Spinal cord (tissue), 3 donors: ENCODE measurements around a stretch of chr12.

GRCh38 chr12:12476650-12477686, 85.7 kb downstream of the DUSP16 start:
- PRO-cap, result no peak
- RAMPAGE, long total RNA, result no peak

GRCh38 chr12:12558316-12559594, 3.9 kb downstream of the DUSP16 start:
- PRO-cap, result no peak
- RAMPAGE, long total RNA, result no peak

- PRO-cap, result no peak
- RAMPAGE, long total RNA, result no peak
These were observed 20.2 kb upstream of the DUSP16 start for GRCh38 chr12:12582716-12583497.

GRCh38 chr12:12720963-12721638, 3.9 kb downstream of the CDKN1B start:
- PRO-cap, result no peak
- RAMPAGE, long total RNA, result no peak

DNA sequence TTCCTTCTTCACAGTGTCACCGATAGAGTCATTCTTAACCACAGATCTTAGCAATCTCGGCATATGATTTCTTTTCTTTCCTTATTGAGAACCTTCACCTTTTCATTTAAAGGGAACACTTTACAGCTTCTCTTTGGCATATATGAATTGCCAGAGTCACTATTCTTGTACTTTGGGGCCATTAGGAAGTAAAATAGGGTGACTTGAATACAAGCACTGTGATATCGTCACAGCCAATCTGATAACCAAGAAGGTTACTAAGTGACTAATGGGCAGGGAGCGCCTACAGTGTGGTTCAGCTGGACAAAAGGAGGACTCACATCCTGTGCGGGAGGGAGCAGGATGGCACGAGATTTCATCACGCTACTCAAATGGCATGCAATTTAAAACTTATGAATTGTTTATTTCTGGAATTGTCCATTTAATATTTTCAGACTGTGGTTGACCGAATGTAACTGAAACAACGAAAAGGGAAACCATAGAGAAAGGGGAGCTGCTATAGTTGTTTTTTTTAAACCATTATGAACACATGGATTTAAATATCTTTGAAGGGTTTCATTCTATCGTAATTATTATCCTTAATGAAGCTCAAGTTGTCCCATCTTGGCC, 26.6 kb upstream of the APOLD1 start:
- PRO-cap, result no peak
- RAMPAGE, long total RNA, result no peak

- PRO-cap, result no peak
- RAMPAGE, long total RNA, result no peak
These were observed 25.2 kb downstream of the GPRC5A start for GRCh38 chr12:12916260-12917174.

DNA sequence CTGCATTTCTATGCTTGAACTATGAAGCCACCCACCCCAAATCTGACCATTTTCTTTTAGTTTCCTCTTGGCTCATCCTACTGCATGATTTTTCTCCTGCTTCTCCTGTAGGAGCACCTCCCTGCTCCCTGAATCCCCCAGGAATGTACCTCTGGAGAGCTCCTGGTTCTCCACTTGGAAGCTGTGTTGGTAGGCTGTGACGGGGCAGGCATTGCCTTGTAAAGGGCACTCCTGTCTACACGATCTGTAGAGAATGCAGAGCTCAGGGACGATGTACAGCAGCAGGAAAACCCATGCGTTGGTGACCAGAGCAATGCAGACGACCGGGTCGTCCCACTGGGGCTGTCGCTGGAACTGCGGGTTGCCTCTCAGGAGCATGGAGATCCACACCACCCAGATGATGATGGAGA, 2.6 kb downstream of the GPRC5D start:
- PRO-cap, result no peak
- RAMPAGE, long total RNA, result no peak

GRCh38 chr12:13066434-13066926, 22.3 kb downstream of the FAM234B start:
- PRO-cap, result no peak
- RAMPAGE, long total RNA, result no peak

DNA sequence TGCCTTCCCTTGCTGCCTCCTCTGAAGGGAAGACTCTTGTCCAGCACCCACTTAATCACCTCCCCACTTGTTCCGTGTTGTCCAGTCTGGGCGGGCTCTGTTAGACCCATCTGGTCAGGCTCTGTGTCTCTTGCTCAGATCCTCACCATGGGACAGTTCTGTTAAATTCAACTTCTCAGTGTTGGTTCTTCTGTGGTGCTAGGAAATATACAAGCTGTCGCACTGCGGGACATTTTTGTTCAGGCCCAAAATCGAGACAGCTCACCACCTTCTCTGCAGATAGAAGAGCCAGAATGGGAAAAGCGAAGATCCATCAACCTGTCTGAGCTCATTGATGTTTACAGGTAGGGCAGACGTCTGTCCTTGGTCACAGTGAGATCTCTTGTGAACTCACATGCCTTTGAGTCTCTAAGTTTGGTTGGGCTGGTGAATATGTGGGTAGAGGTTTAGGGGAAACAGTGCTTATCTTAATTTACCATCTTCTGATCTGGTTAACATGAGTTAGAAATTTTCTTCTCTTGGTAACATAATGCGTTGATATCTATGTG, 22.8 kb downstream of the FAM234B start:
- PRO-cap, result no peak
- RAMPAGE, long total RNA, result no peak

DNA sequence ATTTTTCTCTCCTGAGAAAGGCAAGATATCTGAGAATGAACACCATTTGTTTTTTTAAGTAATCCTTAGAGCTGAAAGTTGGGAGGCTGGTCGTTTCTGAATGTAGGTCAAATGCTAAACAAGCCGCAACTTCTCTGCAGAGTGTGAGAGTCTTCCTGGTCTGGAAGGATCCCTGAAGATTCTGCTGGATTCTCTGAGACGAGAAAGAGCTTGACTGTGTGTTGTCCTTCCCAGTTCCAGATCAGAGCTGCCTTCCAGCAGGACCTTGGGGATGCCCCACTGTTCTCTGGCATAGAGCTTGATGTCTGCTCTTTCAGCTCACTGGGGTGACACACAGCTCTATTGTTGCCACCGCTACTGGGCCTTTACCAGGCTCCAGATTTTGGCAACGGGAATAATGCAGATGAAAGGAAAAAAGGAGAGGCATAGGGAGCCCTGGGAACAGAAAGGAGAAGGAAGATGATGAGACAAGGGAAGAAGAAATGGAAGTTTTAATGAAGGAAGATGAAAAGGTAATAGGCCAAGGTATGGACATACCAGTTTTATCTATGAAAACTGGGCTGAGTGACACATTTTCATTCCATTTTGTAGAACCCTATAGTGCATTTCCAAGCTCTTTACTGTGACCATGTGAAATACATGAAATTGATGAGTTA, 608 bp downstream of the GSG1 start:
- PRO-cap, result no peak
- RAMPAGE, long total RNA, result no peak

DNA sequence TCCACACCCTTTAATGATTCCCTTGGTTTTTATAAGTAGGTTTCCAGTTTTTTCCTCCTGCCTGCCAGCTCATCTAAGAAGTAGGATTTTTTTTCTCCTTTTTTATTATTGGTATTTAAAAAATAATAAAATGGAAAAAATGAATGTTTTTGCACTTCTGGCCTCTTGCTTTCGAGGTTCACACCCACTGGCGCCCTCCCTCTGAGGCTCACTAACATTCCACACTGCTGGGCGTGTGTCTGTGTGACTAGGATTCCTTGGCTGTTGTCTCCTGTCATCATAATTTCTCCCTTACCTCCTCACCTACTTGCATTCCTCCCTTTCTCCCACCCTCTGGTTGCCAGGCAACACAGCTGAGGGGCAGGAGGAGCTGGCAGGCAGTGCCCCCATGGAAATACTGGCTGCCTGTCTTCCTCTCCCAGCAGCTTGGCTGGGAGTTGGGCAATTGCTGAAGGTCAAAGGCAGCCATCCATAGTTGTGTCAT, 24.7 kb upstream of the EMP1 start:
- PRO-cap, result no peak
- RAMPAGE, long total RNA, result no peak

- PRO-cap, result no peak
- RAMPAGE, long total RNA, result no peak
These were observed 1.8 kb upstream of the EMP1 start for GRCh38 chr12:13194637-13195192.

- PRO-cap, result no peak
- RAMPAGE, long total RNA, result no peak
These were observed 165.5 kb downstream of the EMP1 start for GRCh38 chr12:13362078-13362416.

- PRO-cap, result no peak
- RAMPAGE, long total RNA, result no peak
These were observed 153.1 kb upstream of the ATF7IP start for GRCh38 chr12:14212362-14212734.

DNA sequence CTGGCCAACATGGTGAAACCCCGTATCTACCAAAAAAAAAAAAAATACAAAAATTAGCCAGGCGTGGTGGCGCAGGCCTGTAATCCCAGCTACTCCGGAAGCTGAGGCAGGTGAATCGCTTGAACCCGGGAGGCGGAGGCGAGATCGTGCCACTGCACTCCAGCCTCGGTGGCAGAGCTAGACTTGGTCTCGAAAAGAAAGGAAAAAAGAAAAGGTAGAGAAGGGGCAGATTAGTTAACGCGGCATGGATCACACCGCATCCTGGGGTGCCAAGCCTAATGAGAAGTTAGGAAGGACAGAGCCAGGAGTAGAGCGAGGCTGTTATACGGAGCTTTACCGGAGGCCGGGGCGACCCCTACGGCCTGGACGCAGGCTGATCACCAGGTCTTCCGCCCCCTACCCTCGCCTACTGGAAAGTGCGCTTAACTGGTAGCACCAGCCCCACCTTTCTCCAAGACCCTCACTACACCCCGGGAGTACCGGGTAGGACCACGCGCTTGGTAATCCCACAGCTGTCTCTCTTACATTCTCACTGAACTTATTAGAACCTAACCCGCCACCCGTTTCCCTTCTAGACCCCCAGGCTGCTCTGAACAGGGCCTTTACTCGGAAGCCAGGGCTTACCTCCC, 1.5 kb downstream of the H4C16 start:
- PRO-cap, result no peak
- RAMPAGE, long total RNA, result no peak

GRCh38 chr12:14957533-14957874, 3.9 kb downstream of the ARHGDIB start:
- PRO-cap, result no peak
- RAMPAGE, long total RNA, result no peak

DNA sequence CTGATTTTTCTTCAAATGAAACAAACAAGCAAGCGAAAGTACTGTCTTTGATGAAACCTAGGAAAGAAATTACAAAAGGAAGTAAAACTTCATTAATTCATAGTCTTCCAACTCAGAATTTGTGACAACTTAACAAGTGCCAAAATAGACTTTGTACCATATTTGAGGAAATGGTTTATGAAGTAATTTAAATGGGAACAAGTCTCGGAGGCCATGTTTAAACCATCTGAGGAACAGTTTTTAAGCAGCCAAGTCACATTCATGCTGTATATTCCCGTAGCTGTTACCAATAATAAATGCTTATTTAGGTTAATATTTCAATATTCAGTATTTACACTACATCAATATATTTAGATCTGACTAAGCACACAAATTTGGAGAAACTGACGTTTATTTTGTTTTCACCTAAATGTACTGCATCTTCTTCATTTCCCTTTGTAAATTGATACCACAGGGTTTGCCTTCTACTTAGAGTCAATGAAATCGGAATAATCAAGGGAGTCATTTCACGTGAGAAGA, 838 bp upstream of the ARHGDIB start:
- PRO-cap, result no peak
- RAMPAGE, long total RNA, result no peak

DNA sequence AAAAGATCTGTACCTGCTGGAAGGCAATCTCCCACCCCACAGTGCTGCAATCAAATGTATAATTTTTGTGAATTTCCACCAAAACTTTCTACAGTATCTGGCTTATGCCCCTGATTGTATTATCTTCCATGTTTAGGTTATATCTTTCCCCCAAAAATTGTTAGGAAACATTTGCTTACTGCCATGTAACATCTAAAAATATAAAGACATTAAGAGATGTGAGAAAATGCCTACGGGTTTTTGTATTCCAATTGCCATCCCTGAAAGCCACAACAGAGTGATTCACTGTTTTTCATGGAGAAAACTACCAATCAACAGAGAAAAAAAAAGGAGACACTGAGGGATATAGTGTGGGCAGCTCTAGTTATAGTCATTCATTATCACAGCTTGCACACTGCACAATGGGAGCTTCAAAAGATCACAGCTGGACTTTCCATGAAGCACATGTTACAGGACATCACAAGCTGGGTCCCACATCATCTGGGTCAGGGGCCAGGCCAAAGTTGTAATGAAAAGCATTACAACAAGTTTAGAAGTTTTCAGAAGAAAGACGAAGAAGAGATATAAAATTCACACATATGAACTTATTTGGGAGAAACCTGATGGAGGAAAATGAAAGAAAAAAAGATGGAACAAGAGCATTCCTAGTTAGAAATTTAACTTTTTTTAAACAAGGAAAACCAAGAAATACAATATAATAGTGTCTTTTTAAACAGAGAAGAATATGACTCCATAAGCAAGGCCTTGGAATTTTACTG, 41.6 kb downstream of the RERG start:
- PRO-cap, result no peak
- RAMPAGE, long total RNA, result no peak

DNA sequence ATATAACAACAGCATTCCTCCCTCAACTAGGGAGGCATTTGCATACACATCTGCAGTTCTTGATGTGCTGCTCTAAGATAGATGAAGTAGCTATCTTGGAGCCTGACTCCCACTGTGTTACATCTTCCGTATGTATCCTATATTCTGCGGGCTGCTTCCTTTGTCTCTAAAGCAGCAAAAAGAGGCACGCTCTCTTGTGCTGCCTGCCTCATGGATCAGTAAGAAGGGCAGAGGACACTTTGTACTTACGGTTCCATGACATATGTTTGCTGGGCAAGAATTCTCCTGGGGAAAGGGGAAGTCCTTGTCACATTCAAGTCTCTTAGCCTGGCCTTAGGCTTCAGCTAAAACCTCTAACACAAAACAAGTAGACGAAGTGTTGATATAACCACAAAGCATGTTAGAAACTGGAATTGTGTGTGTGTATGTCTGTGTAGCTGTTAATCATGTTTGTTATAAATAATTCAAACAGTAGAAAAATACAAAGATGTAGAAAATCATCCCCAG, 2.5 kb upstream of the RERG start:
- PRO-cap, result no peak
- RAMPAGE, long total RNA, result no peak

DNA sequence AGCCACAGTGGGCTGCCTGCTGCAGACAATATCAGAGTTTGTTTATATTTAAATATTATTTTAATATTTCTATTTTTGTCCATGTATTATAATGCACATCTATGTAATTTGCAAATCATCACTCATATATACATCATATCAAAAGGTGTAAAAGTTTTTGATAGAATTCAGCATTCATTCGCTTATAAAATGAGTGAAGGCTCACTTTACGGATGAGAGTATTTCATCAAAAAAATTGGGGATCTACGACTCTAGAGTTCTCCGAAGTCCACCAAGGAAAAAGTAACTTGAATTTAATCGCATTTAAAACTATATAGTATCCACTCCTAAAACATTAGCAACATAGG, 790 bp upstream of the STRAP start:
- PRO-cap, result no peak
- RAMPAGE, long total RNA, result no peak